ENCODE measurements around the genes WDTC1, WASF2 and IFI6.

DNA sequence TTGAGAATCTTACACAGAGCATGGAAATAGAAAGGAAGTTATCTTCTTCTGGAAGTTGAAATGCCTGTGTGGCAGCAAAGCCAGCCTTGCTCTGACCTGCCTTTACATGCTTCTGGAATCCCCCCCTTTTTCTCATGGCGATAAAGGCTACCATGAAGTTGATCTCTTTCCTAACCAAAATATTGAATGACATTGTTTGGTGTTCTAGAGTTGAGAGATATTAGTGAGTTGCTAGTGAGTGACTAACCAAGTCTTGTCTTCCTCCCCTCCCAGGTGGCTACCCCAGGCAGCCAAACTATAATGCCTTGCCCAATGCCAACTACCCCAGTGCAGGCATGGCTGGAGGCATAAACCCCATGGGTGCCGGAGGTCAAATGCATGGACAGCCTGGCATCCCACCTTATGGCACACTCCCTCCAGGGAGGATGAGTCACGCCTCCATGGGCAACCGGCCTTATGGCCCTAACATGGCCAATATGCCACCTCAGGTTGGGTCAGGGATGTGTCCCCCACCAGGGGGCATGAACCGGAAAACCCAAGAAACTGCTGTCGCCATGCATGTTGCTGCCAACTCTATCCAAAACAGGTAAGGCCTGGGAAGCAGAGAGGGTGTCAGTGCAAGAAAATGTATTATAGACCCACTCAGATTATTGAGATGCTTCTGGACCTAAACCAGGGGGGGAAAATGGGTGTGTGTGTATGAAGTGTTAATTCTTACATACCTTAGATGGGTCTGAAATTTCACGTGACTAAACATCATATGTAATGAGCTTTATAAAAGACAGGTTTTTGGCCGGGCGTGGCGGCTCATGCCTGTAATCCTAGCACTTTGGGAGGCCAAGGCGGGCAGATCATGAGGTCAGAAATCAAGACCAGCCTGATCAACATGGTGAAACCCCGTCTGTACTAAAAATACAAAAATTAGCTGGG, 24.8 kb upstream of the PIGV start:
- RRBS, result 93% methylated on average over 4 of the region's 12 CpGs

- RRBS, result no CpG with 5 or more reads among the region's 24 CpGs
Observed at GRCh38 chr1:26774103-26775201, 13.3 kb upstream of the PIGV start.

DNA sequence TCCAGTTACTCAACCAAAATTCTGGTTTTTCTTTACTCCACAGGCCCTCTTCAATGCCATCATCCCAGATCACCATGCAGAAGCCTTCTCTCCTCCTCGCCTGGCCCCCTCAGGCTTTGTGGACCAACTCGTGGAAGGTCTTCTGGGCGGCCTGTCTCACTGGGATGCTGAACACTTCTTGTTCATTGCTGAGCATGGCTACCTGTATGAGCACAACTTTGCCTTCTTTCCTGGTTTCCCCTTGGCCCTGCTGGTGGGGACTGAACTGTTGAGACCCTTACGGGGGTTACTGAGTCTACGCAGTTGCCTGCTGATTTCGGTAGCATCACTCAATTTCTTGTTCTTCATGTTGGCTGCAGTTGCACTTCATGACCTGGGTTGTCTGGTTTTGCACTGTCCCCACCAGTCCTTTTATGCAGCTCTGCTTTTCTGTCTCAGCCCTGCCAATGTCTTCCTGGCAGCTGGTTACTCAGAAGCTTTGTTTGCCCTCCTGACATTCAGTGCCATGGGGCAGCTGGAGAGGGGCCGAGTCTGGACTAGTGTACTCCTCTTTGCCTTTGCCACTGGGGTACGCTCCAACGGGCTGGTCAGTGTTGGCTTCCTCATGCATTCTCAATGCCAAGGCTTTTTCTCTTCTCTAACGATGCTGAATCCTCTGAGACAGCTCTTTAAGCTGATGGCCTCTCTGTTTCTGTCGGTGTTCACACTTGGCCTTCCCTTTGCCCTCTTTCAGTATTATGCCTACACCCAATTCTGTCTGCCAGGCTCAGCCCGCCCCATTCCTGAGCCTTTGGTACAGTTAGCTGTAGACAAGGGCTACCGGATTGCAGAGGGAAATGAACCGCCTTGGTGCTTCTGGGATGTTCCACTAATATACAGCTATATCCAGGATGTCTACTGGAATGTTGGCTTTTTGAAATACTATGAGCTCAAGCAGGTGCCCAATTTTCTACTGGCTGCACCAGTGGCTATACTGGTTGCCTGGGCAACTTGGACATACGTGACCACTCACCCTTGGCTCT, 6.6 kb downstream of the PIGV start:
- RRBS, result no CpG with 5 or more reads among the region's 15 CpGs

DNA sequence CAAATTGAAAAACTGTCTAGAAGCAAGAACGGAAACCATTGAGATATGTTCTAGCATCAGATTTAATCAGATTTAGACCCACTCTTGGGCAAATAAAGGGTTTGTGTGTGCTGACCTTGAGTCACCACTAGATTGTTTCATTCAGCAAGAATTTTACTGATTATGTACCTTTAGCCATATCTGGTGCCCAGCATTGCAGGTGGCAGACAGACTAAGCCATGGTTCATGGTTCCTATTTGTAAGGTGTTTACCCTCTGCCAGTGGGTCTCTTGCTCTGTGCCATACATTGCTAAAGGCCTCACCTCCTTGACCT, 1.4 kb downstream of the NUDC start:
- RRBS, result no CpG with 5 or more reads among the region's 1 CpG

GRCh38 chr1:26945105-26946163, 14.8 kb downstream of the KDF1 start:
- RRBS, result no CpG with 5 or more reads among the region's 18 CpGs

- RRBS, result no CpG with 5 or more reads among the region's 4 CpGs
Observed at GRCh38 chr1:26946175-26946700, 14.0 kb downstream of the KDF1 start.

DNA sequence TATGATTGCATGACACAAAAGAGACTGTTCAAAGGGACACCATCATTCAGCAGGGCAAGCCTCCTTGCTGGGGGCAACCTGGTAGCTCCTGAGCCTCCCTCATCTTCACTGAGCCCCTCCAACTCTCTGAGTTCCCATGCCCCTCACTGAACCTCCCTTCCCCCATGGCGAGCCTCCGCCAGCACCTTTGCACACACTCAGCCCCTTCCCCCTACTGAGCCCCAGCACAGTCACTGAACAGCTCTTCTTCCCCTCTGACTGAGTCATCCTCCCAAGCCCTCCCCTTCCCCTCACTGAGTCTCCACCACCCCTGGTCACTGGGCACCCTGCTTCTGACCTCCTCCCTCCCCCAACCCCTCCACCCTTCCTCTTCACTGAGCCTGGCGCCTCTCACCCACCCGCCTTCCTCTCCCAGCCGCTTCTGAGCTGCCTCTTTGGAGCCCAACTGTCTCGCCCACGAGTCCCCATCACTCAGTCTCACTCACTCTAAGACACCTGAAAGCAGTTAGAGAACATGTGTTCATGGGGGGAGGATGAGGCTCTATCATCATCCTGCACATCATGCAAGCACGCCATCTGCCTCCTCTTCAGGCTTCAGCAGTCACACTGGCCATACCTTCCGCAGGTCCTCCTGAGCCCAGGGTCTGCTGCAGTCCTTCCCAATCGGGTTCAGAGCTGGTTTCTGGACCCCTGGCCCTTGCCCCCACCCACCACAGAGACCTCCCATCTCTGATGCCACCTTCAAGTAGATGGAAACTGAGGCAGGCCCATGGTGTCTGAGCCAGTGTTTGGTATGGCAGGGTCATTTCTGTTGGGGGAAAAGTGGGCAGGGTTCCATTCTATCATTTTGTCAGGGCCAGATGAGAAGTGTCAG, 2.0 kb upstream of the TRNP1 start:
- RRBS, result no CpG with 5 or more reads among the region's 10 CpGs

DNA sequence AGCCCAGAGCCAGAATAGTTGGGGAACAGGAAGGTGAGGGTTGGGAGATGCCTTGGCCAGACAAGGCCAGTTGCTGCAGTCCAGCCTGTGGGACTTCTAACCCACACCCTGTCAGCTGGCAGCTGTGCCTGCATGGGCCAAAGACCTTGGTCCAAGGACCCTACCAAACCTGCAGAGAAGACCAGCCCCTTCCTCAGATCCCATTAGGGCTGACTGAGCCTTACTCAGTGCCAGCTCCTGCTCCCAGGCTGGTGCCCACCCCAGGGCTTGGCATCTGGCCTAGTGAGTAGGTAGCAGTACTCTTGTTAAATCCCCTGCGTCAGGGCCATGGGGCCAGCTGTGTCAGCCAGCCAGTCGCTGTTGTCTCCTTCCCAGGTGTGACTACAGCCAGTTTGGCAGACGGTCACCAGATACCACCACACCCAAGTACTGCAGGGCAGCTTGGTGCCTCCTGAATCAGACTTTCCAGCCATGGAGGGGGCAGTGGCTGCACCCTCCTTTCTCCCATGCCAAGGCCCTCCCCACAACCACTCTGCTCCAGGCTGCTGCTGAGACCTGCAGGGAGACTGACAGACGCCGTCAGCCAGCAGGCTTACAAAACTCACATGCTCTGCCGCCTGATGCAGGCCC, 3.1 kb downstream of the TENT5B start:
- RRBS, result no CpG with 5 or more reads among the region's 6 CpGs

DNA sequence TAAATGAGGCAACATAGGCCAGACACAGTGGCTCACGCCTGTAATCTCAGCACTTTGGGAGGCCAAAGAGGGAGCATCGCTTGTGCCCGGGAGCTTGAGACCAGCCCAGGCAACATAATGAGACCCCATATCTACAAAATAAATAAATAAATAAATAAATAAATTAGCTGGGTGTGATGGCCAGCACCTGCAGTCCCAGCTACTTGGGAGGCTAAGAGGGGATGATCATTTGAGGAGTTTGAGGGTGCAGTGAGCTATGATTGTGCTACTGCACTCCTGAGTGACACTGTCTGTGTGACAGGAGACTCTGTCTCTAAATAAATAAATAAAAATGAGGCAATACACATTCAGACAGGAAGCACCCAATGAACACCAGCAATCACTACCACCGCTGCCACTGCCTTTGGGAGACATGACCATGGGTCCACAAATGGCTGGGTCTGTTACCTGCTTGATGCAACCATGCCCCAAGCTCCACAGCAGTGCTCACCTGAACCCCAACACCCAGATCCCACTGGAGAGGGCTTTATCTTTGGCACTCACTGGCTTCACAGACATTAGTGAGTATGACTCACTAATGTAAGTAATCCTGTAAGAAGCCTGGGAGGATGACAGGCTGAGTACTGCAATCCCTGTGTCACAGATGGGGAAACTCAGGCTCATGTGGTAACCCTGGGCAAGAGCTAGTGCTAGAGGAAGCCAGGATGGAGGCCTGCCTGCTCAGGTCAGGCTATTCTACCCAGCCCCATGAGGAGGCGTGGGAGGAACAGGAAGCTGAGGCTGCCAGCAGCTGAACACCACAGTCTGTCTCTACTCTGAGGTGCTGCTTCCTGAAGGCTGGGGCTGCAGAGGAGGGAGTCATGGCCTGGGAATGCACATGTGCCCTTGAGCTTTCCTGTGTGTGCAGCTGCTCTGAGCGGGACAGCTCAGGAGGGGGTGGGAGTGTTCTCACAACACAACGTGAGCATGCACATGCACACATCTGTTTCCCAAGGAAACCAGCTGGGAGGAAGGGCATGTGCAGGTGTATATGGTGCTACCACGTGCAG, 43.1 kb downstream of the SLC9A1 start:
- RRBS, result no CpG with 5 or more reads among the region's 8 CpGs

DNA sequence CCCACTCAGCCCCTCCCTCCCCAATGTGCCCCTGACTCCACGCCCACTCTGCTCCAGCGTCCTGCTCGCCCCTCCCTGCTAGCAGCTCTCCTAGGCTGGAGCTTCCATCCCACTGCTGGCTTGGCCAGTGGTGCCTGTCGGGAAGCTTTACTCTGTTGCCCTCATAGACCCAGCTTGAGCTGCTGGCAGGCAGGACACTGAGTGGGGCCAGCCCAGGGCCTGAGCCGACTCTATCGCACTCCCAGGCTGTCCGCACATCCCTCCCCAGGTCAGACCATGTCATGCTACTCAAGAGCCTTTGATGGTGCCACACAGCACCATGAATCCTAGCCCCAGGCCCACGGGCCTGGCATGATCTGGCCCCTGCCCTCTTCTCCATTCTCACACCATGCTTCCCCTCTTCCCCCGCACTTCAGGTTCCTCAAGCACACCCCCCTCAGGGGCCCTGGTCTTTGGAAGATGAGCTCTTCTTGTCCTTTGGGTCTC, 17.1 kb downstream of the SLC9A1 start:
- RRBS, result no CpG with 5 or more reads among the region's 9 CpGs

- RRBS, result under 1% methylated on average over 20 of the region's 63 CpGs
Observed at GRCh38 chr1:27234159-27234823, at the start of gene WDTC1. WDTC1 (plus strand) TSS chr1:27234632.

DNA sequence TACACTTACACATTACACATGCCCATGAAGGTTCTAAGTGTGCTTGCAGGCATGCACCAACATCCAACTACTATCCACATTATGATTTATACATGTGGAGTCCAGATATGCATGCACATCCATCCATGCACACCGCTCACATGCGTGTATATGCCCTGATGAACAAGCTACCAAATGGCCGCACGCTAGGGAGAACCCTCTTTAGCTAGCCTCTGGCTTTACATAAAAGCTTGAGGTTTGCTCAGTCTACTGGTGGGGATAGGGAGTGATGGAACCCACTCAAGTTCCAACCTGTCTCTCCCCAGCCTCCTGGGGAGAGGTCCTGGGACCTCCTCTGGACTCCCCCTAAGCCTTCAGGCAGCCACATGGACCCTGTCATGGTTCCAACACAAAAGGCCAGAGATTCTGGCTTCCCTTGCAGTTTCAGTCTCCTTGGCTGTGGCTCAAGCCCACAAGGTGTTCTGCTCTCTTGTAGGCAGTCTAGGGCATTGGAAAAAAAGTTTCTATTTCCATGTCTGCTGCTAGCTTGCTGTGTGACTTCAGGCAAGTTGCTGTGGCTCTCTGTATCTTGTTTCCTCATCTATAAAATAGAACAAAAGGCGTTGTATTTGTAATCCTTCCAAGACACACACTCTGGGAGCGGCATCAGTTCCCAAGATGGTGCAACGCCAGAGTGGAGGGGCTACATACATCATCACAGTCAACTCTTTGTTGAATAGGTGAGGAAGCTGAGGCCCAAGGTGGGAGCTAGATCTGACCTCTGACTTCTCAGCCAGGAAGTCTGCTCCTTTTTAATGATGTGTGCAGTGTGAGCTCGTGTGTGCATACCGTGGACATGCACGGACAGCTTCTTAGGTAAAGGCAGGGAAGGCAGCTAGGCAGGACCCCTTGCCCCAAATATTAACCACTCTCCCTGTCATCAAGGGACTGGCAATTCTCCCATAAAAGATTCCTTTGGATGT, 8.9 kb downstream of the GPR3 start:
- RRBS, result no CpG with 5 or more reads among the region's 10 CpGs

DNA sequence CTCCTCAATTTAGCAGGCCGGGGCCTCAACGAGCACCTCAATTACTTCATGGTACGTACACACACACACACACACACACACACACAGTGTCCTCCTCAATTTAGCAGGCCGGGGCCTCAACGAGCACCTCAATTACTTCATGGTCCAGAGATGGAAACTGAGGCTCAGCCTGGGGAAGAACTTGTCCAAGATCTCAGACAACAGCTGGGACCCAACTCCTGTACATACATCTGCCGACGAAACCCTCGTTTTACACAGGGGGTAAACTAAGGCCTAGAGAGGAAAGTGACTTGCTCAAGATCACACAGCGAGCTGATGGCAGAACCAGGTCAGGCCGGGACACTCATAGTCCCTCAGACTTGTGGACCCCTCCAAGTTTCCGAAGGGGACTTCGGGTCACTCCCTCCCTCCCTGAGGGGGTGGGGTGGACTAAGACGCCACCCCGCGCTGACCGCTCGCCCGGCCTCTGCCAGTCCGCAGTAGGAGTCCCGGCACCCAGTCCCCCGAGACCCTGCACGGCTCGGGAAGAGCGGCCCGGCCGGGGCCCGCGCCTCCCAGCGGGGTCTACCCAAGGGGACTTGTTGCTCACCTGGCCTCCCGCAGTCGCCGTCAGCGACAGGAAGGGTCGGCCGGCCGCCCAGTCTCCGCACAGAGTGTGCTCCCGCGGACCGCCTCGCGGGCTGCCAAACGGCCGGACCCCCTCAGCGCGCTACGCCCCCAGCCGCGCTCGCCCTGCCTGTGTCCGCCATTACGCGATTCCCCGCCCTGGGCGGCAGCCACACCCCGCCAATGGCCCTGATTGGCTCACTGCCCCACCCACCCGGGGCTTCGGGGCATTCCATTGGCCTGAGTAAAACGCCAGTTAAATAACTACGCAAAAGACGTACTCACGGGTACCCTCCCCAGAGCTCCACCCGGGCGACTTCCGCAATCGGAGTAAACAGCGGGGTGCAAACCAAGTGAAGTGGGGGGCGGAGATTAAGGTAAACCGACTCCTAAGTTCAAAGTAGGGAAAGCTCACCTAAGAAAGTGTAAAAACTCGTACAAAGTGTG, at the start of gene WASF2:
Gene WASF2 (minus strand): TSS at position 771 of the 1,053 bp plus-strand sequence.
- RRBS, result 1% methylated on average over 31 of the region's 70 CpGs

DNA sequence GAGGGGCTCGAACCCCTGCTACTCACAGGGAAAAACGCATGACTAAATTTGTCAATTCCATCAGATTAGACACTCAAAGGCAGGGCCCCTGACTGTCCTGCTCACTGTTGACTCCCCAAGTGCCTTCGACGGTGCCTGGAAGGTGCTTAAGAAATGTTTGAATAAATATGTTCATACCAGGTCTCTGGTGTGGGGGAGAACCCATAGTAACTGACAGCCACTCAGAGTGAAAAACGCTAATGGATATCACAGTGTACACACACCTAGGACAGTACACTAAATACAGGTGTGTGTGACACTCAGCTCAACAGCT, 39.7 kb upstream of the WASF2 start:
- RRBS, result no CpG with 5 or more reads among the region's 5 CpGs

DNA sequence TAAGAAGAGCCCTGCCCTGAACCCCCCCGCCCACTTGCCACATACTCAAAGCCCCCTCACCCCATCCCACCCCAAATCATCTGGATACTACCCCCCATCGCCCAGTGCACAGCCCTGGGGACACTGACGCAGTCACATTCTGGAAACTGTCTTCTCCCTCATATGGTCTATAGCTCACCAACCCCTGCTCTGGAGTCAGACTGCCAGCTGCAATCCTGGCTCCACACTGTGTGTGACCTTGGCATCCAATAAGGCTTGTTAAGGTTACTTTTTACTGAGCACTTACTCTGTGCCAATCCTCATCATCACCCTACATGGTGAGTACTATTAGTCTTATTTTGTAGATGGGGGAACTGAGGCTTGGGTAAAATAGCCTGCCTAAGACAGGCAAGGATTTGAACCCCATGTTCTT, 34.9 kb downstream of the AHDC1 start:
- RRBS, result no CpG with 5 or more reads among the region's 3 CpGs

DNA sequence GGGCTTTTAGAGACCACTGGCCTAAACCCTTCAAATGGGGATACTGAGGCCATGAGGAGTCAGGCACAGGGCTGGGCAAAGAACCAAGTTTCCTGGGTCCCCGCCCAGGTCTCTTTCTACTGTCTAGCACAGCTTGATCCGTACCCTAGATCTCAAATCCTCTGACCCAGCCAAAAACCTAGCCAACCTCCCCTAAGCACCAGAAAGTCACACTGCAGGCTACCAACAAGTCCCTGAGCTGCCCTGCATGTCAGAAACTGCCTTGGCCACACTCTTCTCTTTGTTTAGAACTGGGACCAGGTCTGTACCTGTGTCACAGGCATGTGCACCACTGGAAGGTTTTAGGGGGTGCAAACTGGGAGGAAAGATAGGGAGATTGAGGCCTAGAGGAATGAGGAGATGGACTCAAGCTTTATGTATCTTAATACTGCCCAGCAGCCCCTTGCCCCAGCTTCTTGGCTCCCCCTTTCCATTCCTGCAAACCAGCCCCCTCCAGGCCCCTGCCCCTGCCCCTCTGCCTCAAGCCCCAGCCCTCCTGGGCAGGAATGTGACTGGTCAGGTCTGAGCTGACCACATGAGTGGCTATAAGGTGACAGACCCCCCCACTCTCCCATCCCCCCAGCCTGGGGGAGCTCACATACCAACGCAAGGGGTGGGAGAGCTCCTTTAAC, 33.4 kb downstream of the AHDC1 start:
- RRBS, result no CpG with 5 or more reads among the region's 3 CpGs

GRCh38 chr1:27599701-27600915, 3.8 kb downstream of the AHDC1 start:
- RRBS, result no CpG with 5 or more reads among the region's 6 CpGs

DNA sequence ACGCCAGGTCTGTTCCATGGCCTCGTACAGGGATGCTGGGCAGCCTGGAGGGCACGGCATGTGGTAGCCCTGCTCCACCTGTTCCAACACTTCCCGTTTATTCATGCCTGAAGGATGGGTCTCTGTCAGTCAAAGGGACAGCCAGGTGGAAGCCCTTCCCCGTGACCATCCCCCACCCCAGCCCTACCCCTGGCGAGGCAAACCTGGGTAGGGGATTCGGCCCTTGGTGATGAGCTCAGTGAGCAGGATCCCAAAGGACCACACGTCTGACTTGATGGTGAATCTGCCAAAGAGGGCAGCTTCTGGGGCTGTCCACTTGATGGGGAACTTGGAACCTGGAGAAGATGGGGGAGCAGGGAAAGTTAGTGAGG, 9.1 kb upstream of the AHDC1 start:
- RRBS, result no CpG with 5 or more reads among the region's 8 CpGs

- RRBS, result no CpG with 5 or more reads among the region's 10 CpGs
Observed at GRCh38 chr1:27660353-27660781, 11.6 kb downstream of the IFI6 start.

GRCh38 chr1:27672017-27672740, at the start of gene IFI6:
IFI6 (minus strand) TSS chr1:27672192.
- RRBS, result 0% methylated on average over 2 of the region's 10 CpGs

Measured in mononuclear cell (primary cell).